Measurements from ENCODE around the gene CRYBG1.

GRCh38 chr6:104940070-104940793 lies 16.7 kb upstream of the LIN28B start:
- RRBS: 17% methylated on average over 27 of the region's 76 CpGs

DNA sequence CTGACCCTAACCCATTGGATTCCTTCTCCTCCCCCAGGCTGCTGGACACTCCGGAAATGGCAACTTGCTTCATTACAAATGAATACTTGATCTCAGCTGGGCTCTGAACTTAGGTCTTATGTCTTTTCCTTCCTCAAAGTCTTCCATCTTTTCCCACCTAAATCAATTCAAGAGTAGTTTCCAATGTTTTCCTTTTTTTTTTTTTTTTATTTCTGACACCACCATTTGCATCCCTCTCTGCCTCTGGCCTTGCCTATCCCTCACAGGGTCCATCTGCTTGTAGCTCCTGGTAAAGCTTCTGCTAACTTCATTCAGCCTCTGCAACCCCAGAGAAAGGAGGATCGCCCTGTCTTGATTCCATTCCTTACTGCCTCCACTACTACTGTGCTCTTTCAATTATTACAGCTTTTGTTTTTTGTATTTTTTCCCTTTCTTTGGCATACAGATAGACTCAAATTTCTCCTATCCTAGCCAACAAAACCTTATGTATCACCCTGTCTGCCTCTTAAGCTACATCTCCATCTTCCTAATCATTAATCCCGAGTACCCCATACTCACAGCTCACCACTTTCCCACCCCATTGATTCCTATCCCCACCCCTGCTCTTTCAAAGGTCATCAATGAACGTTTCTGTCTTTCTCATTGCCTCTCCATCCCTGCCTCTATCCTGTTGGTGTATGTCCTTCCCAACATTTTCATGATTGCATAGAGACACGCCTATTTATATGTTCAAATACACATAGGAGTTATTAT lies 107.7 kb downstream of the PREP start:
- RRBS: 93% methylated on average over 1 of the region's 5 CpGs

- RRBS: no CpG with 5 or more reads among the region's 5 CpGs
Measured at GRCh38 chr6:105373250-105373681, 29.6 kb downstream of the PREP start.

DNA sequence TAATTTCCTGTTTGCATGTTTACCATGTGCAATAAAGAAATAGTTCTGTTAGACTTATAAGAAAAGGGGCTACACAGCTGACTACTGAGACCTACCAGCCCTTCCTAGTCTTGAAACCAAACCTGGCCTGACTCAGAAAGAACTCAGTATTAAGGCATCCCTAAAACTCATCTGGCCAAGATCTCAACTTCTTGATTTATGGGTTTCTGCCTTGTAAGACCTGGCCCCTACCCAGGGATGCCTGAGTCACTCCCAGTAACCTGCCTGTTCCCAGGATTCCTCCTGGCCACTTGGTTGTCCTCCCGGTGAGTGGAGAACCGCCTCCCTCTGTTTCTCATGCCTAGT lies 189.4 kb upstream of the PREP start:
- RRBS: no CpG with 5 or more reads among the region's 2 CpGs

DNA sequence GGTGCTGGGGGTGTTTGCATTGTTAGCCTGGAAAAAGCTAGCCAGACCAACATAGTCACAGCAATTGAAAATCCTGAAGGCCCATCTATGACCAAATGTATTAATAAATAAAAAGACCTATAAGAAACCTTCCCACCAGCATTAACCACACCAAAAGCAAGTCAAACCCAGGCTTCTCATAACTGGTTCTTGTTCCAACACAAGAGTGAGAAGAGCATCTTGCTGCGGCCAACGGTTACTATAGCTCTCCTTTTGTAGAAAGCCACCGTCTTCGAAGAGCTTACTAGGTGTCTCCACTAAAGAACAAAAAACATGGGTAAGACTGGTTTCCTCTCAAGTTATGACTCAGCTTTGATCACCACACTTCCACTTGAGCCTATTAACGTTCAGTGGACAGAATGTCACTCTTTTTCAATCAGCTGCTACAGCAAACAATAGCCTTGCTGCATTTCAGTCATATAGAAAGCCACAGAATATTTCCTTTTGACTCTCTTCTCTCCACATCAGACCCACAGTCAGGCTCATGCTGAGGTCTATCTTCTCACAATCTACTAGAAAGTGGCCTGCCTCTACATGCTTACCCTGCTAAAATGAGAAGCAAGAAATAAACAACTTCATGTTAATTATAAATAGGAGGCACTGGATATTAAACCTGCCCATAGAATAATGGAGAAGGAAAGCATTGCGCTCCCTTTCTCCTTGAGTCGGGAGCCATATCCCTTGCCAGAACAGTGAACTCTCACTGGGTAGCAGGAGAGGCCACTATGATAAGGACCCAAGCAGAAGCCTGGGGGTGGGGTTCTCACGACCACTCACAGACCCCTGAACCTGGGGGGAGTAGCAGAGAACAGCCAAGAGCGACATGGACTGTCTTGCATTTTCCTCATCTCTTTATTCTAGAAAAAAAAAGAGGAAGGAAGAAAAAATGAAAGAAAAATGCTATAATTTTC lies 243.6 kb upstream of the PREP start:
- RRBS: no CpG with 5 or more reads among the region's 9 CpGs

DNA sequence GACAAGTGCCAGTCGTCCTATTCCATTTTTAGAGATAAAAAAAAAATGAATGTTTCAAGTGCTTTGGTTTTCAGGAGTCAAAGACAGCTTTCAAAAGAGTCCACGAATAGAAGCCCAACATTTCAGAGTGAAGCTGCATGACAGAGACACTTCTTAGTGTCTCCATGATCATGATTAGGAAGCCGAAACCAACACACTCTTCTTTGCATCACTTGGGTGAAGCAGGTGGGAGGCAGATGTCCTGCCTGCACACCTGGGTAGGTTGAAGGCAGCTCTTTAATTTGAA lies 328.4 kb upstream of the PRDM1 start:
- RRBS: no CpG with 5 or more reads among the region's 3 CpGs

GRCh38 chr6:105791725-105792307 lies 294.3 kb upstream of the PRDM1 start:
- RRBS: no CpG with 5 or more reads among the region's 4 CpGs

DNA sequence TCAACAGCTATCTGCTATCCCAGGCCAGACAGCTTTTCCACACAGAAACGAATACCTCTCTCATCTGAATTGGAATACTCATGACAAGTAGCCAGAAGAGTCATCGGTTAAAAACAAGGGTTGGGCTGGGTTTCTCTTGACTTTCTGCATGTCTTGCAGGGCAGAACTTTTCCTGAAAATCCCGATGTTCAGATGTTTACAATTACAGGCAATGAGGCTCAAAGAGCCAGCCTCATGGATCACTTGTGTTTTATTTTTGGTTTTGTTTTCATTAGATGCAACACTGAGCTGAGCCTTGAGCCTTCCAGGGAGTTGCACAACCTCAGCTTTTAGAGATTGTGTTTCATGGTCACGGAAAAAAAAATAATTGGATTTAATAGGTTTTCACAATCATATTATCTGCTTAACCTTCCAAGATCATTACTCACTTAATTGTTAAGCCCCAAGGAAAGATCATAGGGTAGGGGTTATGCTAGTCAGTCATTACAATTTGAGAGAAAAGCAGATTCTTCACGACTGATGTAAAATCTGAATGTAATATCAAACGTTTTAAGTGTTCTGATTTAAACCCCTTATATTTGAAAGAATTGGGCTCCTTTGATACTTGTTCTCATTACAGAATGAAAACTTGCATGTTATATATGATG lies 288.1 kb upstream of the PRDM1 start:
- RRBS: no CpG with 5 or more reads among the region's 6 CpGs

- RRBS: no CpG with 5 or more reads among the region's 13 CpGs
Measured at GRCh38 chr6:105985459-105986090, 100.6 kb upstream of the PRDM1 start.

DNA sequence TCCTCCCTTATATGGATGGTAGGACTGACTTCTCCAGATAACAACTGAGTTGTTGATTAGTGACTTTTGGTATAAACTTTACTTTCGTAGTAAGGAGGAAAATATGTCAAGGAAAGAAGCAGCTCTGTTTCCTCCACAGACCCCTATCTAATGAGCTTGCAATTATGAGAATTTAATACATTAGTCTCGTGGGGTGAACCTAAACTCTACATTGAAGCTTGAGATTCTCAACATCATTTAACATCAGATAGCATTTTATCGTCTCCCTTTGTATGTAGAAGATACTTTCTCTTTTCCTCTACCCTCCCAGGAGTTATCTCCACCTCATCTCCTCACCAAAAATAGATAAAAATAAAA lies 79.9 kb upstream of the PRDM1 start:
- RRBS: no CpG with 5 or more reads among the region's 3 CpGs

DNA sequence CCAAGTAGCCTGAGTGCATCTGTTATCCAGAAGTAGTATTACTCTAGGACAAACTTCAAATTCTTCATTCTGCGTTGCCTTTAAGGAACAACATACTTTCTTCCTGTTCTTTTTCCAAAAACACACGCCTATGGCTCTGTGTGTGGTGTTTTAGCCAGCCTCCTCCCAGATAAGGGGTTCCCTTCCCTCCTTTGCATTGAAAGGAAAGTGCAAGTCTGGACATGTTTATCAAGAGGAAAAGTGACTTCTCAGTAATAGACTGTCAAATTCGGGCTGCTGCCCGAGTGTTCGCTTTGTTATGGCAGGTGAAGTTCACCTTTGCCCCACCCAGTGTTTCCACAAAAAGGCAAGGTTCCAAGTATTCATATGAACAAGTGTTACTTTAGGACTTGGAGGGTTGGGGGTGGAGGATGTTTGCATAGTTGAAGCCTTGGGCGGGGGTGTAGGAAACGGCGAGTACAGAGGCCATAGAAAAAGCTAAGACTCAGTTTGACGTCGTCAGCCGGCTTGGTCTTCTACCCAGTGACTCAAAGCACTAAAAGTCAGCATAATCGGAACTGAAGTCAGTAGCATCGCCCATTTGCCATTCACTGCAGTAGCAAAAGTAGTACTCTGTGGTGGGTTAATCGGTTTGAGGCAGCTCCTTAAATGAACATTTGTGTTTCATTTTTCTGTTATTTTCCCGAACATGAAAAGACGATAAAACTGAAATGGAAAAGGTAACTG lies 12.4 kb downstream of the PRDM1 start:
- RRBS: no CpG with 5 or more reads among the region's 16 CpGs

DNA sequence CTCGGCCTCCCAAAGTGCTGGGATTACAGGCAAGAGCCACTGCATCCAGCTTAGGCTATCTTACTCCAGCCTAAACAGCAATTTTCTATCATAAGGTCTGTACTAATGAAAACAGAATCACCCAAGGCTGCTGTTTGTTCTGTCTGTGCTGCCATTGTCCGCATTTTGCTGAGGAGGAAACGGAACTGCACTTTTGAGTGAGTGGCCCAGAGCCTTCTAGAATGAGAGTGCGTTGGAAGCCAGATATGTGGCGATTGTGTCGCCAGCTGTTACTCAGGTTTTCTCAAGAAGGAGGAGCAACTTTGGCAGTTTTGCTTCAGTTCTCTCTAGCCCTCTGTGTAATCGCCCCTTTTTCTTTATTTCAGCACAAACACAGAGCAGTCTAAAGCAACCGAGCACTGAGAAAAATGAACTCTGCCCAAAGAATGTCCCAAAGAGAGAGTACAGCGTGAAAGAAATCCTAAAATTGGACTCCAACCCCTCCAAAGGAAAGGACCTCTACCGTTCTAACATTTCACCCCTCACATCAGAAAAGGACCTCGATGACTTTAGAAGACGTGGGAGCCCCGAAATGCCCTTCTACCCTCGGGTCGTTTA lies 18.4 kb downstream of the PRDM1 start:
- RRBS: no CpG with 5 or more reads among the region's 15 CpGs

DNA sequence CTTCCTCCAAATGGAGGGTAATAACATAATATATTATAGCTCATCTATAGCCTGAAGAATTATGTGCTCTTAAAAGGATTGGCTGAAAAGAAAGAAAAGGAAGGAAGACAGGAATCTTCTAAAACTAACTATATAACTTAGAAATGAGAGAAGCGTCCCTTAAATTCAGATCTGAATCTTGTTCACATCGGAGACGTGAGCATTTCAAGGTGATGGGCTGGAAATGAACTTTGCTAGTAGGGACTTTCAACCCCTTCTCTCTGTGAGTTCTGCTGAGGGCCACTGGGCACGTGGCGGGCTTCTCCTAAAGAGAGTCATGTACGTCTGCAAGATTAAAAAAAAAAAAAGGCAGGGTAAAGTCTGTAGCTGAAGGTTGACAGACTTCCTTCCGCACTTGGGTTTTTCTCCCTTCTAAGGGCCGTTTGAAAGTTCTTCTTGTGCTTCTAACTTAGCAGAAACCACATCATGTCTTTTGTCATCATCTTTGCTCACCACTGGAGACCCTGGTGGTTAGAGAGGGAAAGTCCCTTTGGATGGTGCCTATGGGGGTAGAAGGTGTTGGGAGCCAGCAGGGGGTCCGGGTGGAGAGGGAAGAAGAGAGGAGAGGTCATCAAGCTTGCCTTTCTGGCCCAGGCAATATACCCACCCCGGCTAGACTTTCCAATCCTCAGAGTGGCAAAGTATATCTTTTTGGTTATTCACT lies 31.4 kb downstream of the PRDM1 start:
- RRBS: 70% methylated on average over 2 of the region's 10 CpGs

DNA sequence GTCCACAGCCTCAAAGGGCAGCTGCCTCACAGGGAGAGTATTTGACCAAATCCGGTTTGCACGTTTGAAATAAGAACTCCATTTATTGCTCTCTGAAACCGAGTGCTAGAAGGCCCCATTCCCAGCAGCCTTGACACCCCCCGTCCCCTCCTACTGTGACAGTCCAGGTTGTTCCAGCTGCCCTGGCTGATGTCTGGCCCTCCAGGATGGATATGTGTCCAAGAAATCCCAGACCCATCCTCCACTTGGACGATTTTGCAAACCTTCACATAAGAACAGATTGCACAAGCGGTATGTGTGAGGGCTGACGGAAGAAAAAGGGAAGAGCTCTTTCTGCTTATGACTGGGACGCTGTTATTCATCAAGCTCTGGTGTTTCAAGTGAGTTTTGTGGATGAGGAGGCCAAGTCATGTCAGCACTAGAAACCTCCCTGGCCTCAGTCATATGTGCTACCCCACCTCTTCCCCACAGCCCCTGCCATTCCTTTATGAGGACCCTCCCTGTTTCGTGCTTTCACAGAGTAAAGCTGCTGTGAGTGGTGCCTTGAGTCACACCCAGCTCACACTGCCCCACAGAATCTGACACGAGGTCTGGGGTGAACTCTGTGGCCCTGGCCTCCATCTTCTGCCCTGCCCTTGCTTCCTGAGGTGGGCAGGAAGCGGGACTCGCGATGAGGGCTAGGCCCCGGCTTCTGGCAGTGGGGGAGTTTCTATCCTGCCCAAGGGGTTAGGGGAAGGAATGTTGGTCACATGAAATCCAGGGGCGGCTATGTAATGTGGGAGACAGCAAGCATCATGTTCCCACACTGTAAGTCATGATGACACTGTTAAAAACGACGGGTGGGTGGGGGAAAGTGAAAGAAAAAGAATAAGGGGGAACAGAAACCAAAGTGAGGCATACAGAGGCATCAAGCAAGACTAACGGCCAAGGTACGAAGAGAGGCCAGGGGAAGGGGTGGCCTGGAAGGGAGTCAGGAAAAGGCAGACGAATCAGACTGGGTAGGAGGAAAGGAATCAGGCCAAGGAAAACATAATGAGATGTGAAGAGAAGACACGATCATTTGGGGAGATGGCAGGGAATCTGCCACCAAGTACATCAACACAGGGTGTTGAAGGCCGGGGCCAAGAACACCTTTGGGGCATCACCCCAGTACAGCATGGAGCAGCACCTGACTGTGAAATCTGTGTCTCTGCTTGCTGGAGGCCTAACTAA lies 78.0 kb downstream of the PRDM1 start:
- RRBS: no CpG with 5 or more reads among the region's 22 CpGs

DNA sequence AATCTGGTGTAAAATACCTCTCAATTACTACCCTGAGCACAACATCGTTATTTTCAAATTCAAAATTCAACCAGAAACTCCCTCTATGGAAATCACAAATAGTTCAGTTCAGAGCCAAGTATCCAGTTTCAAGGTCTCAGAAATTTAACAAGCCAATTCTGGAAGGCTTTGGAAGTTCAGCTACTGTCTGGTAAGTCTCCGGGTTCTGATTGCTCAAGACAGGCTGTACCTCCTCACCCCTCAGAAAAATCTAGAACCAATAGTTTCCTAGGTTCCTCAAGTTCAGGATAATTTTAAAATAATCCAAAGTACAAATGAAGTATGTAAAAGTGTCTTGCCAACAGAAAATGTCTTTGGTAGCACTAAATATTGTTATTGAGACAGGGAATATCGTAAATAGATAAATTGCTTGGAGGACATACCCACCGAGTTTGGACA lies 809 bp downstream of the ATG5 start:
- RRBS: no CpG with 5 or more reads among the region's 4 CpGs

DNA sequence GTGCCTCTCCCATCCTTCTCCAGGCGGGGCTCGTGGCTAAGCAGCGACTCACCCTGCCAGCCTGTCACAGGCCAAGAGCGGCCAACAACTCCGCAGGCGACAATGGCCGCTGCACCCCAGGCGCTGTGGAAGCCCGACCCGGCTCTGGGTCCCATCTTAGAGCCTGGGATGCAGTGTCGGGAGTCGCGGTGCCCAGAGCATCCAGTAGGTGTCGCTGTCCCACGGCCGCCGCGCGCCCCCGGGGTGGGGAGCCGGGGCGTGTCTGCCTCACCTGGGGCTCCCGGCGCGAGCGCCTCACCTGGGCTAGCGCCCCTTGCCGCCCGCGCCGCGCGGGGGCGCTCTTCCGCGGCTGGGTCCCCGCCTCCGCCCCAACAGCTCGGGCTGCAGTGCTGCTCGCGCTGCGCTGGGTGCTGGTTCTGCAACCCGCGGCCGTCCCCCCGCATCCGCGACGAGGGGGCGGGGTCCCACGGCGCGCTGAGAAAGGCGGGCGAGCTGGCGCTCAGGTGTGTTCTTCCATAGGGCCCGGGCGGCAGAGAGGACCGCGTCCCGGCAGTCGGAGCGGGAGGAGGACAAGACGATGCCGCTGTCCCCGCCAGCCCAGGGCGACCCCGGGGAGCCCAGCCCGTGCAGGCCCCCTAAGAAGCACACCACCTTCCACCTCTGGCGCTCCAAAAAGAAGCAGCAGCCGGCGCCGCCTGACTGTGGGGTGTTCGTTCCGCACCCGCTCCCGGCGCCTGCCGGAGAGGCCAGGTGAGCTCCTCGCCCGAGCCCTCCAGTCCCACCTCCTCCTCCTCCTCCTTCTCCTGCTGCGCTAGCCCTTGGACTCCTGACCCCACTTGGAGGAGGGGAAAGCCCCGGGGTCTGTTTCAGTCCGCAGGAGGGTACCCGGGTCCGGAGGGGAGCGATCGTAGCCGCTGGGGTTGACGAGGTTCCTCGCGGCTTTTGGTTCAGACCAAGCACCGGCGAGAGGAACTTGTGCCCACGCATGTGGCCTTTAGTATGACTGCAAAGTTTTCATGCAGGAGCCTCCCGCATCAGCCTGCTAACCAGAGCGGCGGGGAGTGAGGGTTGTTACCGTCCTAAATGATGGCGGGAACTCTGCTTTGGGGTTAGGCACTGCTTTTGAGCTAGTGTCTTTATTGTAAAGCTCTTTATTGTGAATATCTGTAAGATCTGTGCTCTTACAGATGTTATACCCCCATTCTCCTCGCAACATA lies at the start of gene CRYBG1:
Gene CRYBG1 (plus strand): TSS at position 386 of the 1,217 bp plus-strand sequence.
- RRBS: 3% methylated on average over 33 of the region's 101 CpGs

- RRBS: no CpG with 5 or more reads among the region's 21 CpGs
Measured at GRCh38 chr6:106509290-106509932, 119.9 kb downstream of the RTN4IP1 start.

DNA sequence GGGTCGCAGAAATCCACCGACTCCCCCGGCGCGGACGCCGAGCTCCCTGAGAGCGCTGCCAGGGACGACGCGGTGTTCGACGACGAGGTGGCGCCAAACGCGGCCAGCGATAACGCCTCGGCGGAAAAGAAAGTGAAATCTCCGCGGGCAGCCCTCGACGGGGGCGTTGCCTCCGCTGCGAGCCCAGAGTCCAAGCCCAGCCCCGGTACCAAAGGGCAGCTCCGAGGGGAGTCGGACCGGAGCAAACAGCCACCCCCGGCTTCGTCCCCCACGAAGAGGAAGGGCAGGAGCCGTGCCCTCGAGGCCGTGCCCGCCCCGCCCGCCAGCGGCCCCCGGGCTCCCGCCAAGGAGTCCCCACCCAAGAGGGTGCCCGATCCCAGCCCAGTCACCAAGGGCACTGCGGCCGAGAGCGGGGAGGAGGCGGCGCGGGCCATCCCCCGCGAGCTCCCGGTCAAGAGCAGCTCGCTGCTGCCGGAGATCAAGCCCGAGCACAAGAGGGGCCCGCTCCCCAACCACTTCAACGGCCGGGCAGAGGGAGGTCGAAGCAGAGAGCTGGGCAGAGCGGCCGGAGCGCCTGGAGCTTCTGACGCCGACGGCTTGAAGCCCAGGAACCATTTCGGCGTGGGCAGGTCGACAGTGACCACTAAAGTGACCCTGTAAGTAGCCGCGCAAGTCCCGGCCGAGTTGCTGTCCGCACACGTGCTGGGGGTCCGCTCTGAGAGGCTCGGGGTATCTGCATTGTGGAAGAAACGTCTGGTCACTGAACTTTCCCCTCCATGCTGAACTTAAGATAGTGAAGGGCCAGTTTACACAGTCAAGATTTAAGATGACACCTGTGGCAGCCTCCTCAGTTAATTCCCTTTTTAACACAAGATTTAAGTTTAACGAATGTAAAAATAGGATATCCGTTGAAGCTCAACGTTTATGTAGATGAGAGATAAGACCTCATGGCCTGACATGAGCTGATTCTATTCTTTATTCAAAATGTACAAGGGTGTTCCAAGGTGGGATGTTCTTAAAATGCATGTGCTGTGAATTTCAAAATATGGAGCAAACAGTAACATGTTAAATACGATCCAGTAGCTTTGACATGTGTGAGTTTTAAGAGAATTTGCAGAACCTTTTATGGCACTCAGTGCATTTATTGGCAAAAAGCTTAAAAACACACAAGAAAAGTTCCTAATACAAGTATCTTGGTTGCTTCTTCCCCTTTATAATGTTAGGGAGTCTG lies 116.5 kb downstream of the RTN4IP1 start:
- RRBS: 2% methylated on average over 27 of the region's 83 CpGs

DNA sequence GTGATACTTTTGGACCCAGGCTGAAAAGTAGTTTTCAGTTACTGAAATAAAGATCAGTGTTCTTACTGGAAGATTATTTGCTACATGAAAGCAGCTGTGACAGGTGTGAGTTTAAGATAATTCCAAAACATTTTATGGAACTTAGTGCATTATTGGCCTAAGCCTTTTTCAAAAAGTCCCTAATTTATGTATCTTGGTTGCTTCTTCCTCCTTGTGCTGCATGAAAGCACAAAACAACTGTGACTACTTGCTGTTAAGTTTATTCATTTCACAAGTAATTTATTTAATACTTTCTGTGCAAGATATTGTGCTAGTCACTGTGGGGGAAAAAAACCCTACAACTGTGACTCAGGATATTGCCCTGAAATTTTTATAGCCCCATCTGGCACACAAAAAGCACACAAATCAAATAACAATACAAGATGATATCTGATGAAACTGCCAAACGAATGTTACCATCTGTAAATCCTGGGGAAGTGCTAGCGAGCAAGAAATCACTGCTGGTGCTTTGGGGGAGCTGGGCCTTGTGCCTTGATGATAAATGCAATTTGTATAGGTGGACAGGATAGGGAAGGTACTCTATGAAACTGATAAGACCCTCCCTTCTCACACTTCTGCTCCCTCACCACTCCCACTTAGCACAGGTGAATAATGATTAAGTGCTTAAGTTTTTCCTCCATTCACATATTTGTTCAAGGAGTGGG lies 115.5 kb downstream of the RTN4IP1 start:
- RRBS: no CpG with 5 or more reads among the region's 2 CpGs

GRCh38 chr6:106546765-106547222 lies 82.5 kb downstream of the RTN4IP1 start:
- RRBS: no CpG with 5 or more reads among the region's 2 CpGs

Measured in pericardium (tissue), 1 donor.